ENCODE measurements around a stretch of chr7.

- PRO-cap: no peak
Observed at GRCh38 chr7:3158228-3158795, 114.6 kb upstream of the CARD11 start.

DNA sequence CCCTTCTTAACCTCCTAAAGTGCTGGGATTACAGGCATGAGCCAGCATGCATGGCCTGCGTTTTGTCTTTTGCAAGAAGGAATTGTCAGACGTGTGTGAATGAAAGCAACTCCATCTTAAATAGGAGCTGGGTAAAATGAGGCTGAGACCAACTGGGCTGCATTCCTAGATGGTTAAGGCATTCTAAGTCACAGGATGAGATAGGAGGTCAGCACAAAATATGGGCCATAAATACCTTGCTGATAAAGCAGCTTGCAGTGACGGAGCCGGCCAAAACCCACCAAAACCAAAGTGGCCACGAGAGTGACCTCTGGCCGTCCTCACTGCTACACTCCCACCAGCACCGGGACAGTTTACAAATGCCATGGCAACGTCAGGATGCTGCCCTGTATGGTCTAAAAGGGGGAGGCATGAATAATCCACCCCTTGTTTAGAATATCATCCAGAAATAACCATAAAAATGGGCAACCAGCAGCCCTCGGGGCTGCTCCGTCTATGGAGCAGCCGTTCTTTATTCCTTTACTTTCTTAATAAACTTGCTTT is 41.2 kb upstream of the SDK1 start:
- PRO-cap: no peak

DNA sequence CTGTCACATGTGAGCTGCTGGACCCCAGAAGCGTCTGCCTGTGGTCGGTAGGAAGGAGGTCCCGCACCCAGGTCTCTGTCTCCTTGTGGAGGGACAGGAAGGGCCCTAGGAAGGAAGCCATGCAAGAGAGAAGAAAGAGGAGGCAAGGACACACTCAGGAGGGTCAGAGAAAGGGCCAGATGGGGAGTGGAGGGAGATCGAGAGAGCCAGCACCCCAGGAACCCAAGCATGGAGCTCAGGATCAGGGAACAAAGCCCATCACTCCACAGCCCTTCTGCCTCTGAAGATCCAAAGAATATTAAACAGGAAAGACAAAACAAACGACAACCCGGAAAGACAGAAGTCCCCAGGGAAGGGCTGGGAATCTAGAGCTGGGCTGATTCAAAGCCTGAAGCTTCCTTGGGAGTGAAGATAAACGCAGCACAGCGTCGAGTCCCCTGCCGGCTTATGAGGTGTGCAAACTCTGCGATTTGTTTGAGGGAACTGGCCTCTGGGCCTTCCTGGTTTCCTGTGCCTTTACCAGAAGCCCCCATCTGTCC is 580.3 kb upstream of the FOXK1 start:
- PRO-cap: no peak

DNA sequence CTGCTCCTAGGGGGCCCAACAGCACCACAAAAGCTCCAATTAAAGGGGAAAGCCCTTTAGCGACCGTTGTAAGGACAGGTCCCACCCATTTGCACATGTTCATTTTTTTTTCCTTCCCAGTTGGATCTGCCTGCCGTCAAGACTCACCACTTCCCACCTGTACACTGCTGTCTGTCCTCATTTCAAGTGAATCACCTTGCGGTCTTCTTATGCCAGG is 147.4 kb upstream of the FOXK1 start:
- PRO-cap: no peak

- PRO-cap: no peak
Observed at GRCh38 chr7:4620477-4620916, 61.6 kb upstream of the FOXK1 start.

DNA sequence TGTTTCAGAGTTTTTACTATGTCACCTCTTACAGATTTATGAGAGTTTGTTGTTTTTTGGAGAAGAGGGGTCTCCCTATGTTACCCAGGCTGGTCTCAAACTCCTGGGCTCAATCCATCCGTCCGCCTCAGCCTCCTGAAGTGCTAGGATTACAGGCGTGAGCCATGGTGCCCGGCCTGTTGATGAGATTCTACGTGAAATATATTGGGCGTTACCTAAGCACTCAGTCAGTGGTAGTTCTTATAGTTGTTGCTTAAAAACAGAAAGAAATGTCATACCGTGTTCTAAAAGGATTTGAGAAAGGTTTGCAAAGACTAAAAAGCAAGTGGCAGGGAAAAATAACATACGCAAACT is 39.5 kb upstream of the FOXK1 start:
- PRO-cap: no peak

DNA sequence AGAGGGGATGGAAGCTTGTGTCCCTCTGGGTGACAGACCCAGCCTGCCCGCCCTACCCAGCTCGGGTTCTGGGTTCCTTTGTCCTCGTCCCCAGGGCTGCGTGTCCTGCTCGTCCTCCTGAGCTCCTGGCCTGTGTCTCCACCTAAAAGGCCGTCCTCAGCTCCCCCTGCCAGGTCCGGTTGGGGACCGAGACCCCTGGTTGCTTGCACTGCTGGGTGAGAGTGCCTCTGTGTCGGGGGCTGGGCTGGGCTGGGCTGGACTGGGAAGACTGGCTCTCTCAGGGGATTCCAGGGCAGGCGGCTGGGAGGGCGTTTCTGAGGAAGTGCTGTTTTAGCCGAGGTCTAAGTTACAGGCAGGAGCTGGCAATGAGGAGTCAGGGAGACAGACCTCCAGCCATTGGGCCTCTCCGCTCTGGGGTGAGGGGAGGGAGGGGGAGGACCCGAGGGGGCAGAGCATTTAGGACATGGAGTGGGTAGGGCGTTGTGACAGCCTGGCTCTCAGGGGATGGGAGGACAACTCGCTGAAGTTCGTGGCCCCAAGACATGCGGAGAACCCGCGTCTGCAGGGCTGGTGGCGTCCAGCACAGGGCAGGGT is 20.9 kb downstream of the FOXK1 start:
- PRO-cap: unidirectional peak, plus-strand start at position 365 of the sequence

DNA sequence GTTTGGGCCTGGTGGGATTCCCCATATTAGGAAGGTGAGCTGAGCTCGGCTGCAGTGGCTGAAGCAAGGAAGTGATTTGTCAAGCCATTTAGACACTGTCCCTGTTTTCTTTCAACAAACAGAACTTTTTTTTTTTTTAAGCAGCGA is 43.7 kb downstream of the FOXK1 start:
- PRO-cap: no peak

DNA sequence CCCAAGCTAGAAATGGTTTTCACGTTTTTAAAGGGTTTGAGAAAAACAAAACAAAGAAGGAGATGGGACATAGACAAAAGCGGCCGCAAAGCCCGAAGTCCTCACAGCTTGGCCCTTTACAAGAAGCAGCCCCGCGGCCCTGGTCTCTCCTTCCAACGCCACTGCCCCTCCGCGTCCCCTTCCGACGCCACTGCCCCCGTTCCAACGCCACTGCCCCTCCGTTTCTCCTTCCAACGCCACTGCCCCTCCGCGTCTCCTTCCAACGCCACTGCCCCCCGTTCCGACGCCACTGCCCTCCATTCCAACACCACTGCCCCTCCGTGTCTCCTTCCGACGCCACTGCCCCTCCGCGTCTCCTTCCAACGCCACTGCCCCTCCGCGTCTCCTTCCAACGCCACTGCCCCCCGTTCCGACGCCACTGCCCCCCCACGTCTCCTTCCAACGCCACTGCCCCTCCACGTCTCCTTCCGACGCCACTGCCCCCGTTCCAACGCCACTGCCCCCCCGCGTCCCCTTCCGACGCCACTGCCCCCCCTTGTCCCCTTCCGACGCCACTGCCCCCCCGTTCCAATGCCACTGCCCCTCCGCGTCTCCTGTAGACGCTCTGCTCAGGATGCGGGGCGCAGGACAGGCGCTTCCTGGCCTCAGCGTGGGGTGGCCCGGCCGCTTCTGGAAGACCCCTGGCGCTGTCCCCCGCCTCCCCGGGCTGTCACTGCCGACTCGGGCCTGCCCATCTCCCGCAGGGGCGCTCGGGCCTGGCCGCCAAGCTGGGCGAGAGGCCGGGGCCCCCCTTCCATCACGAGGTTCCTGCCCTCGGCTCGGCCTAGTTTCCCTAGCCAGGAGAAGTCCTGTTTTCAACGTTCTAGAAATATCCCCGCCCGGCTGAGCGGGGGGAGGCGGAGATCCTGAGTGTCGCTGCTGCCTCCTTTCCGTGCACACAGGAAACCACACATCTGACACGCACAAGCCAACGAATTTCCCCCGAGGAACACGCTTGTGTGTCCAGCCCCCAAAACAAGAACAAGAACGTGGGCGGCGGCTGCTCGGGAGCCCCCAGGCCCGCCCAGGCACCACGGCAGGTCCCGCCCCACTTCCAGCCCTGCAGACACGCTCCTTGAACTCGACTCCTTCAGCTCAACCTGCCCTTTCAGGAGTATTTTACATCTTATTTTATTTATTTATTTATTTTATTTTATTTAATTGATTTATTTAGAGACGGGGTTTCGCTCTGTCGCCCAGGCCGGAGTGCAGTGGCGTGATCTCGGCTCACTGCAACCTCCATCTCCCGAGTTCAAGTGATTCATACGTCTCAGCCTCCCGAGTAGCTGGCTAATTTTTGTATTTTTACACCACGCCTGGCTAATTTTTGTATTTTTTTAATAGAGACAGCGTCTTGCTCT is 33.6 kb downstream of the AP5Z1 start:
- PRO-cap: unidirectional peak, minus-strand start at position 420 of the sequence; unidirectional peak, minus-strand start at position 825 of the sequence

DNA sequence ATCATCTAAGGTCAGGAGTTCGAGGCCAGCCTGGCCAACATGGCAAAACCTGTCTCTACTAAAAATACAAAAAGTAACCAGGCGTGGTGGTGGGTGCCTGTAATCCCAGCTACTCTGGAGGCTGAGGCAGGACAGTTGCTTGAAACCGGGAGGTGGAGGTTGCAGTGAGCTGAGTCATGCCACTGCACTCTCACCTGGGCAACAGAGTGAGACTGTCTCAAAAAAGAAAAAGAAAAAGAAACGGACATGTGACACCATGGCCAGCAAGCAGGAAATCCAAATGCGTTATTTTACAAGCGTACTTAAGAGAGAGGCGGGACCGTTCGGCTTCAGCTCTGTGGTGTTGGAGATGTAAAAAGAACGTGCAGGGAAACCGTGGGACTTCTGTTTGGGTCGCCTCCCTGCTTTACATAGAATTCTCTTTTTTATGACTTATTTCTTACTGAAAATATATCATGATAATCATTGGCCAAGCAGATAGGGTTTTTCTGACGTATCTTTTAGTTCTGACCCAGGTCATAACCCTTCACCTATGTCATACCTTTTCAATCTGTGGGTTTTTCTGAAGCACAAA is 45.2 kb downstream of the WIPI2 start:
- PRO-cap: no peak

DNA sequence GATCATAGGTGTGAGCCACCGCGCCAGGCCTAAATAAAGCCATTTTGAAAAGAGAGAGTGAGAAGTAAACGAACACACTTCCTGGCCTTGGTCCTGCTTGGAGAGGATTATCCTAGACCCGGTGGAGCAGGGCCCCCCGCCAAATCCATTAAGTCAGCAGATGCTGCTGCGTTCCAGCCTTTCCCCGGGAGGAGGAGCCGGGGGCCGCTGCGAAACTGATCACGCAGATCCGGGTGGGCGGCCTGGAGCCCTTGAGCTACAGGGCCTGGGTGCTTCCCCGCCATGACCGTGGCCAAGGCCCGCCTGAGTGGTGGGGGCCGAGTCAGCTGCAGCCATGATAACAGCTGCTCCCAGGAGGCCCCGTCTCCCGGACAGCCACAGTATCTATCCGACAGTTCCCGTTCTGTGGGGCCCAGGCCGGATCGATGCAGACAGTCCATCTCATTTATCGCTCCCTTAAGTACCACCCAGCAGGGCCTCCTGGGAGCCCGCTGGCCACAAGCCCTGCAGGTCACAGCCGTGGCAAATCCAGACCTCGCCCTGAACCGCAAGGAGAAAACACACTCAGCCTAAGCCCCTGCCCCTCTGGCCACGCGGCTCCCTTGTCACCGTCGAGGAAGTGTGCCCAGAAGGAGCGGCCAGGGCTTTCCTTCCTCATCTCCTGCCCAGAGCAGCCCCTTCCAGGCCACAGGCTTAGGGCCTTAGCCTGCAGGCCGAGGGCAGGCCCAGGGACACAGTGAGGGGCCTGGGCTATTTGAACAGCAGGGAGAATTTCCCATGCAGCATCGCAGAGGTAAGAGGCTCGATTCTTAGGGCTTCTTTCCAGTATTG is 34.4 kb upstream of the SLC29A4 start:
- PRO-cap: unidirectional peak, minus-strand start at position 146 of the sequence

- PRO-cap: no peak
Observed at GRCh38 chr7:5320369-5320764, 37.6 kb downstream of the SLC29A4 start.

- PRO-cap: no peak
Observed at GRCh38 chr7:5356162-5356982, 67.3 kb downstream of the TNRC18 start.

DNA sequence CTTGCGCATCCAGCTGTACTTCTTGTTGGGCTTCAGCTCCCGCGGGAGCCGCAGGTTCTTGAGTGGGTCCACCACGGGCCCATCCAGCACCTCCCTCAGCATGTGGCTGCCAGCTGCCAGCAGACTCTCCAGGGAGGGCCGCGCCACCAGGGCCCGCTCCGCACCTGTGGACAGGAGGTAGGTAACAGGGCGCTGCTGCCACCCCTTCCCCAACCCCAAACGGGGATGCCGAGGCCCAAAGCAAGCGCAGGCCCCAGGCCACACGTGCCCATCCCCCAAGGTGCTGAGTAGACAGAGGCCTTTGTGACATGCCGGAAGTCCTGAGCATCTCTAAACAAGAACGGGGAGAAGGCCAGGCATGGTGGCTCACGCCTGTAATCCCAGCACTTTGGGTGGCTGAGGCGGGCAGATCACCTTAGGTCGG is 61.0 kb downstream of the TNRC18 start:
- PRO-cap: no peak

- PRO-cap: no peak
Observed at GRCh38 chr7:5377104-5377573, 46.5 kb downstream of the TNRC18 start.

DNA sequence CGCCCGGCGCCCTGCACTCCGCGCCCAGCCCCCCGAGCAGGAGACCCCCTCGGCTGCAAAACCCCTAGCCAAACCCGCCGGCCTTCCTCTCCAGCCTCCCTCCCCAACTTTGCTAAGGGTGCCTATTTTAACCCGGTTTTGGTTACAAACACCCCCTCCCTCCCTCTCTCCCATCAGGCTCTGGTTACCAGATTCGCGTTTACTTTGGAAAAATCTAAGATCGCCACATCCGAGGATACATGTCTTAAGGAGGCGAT is 1.1 kb downstream of the TNRC18 start:
- PRO-cap: no peak

DNA sequence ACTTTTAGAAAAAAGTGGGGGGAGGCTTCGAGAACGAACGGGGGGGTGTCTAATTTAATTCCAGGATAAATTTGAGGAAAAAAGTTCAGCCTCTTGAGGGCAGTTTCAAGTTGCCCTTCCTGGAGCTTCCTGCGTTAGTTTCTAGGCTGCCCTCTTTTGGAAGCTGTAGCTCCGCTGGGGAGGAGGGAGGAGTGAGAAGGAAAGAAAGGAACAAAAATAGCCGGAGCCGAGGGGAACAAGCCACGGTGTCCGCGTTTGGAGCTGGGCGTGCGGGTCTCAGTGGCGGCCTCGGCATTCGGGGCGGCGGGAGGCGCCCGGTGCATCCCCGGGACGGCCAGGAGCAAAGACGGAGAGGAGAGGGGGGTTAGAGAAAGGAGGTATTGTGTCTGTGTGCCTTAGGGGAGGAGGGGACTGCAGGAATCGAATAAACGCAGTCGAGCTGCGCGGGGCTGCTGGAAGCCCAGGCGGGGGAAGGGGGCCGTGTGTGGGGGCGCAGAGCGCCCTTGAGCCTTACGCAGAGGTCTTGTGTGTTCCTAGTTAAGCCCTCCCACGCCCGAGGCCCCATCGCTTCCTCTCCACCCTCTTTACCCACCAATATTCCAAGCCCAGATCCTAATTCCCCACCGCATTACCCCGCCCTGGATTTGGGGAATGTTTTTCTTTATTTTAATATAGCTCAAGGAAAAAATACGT is 2.0 kb upstream of the TNRC18 start:
- PRO-cap: bidirectional peak, plus-strand start at position 433 of the sequence, minus-strand start at position 131 of the sequence; bidirectional peak, plus-strand start at position 594 of the sequence, minus-strand start at position 525 of the sequence

- PRO-cap: no peak
Observed at GRCh38 chr7:5443672-5444207, 20.1 kb upstream of the TNRC18 start.

DNA sequence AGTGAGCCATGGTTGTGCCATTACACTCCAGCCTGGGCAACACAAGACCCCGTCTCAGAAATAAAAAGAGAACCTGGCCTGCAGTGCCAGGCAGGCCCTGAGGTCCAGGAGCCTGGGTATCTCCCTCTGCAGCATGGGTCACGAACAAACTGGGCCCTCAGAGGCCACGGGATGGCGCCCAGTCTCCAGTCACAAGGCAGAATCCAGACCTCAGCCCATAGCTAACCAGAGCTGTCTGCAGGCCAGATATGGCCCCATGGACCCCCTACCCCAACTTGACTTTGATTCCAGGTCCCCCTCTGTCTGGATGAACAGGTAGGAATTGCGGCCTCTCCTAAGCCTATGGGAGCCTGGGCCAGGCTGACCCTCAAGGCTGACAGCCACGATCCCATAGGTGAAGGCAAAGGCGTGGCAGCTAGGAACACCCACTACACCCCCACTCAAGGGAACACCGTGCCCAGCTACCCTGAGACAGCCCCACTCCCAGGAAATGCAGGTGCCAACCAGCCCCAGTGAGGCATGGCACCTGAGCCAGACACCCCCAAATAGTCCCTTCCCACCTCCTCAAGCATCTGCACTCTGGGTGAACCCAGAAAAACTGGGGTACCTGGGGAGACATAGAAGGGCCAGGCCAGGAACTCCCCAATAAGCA is 4.0 kb downstream of the ACTB start:
- PRO-cap: no peak

DNA sequence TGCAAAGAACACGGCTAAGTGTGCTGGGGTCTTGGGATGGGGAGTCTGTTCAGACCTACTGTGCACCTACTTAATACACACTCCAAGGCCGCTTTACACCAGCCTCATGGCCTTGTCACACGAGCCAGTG is 1.7 kb downstream of the ACTB start:
- PRO-cap: no peak